ENCODE data around the gene RGS10.

- RRBS, result no CpG with 5 or more reads among the region's 1 CpG
CAGE:
- cytosol, long polyA plus RNA, result no peak
- long polyA plus RNA, result no peak
- nucleus, long polyA plus RNA, result no peak
Observed at GRCh38 chr10:119519264-119520000, 23.1 kb downstream of the RGS10 start.

- RRBS, result no CpG with 5 or more reads among the region's 8 CpGs
CAGE:
- cytosol, long polyA plus RNA, result no peak
- long polyA plus RNA, result no peak
- nucleus, long polyA plus RNA, result no peak
Observed at GRCh38 chr10:119538567-119539259, 3.8 kb downstream of the RGS10 start.

GRCh38 chr10:119542588-119542975, at the start of gene RGS10:
RGS10 (minus strand) TSS chr10:119542719.
- RRBS, result 2% methylated on average over 33 of the region's 45 CpGs
CAGE:
- cytosol, long polyA plus RNA, result start-site peak on the minus strand at chr10:119542632-119542725, 4,807 and 6,616 reads in 2 replicates
- long polyA plus RNA, result start-site peak on the minus strand at chr10:119542616-119542731, 4,619 and 6,039 reads in 2 replicates
- nucleus, long polyA plus RNA, result start-site peak on the minus strand at chr10:119542604-119542749, 1,039 and 1,610 reads in 2 replicates

GRCh38 chr10:119582305-119582641, 14.5 kb downstream of the TIAL1 start:
- RRBS, result no CpG with 5 or more reads among the region's 2 CpGs
CAGE:
- cytosol, long polyA plus RNA, result no peak
- long polyA plus RNA, result no peak
- nucleus, long polyA plus RNA, result no peak

GRCh38 chr10:119585260-119586365, 11.2 kb downstream of the TIAL1 start:
- RRBS, result no CpG with 5 or more reads among the region's 9 CpGs
CAGE:
- cytosol, long polyA plus RNA, result no peak
- long polyA plus RNA, result no peak
- nucleus, long polyA plus RNA, result no peak

- RRBS, result no CpG with 5 or more reads among the region's 16 CpGs
CAGE:
- cytosol, long polyA plus RNA, result no peak
- long polyA plus RNA, result no peak
- nucleus, long polyA plus RNA, result no peak
Observed at GRCh38 chr10:119655362-119656324, 4.5 kb downstream of the BAG3 start.

- RRBS, result no CpG with 5 or more reads among the region's 15 CpGs
CAGE:
- cytosol, long polyA plus RNA, result no peak
- long polyA plus RNA, result no peak
- nucleus, long polyA plus RNA, result no peak
Observed at GRCh38 chr10:119668272-119669042, 17.3 kb downstream of the BAG3 start.

DNA sequence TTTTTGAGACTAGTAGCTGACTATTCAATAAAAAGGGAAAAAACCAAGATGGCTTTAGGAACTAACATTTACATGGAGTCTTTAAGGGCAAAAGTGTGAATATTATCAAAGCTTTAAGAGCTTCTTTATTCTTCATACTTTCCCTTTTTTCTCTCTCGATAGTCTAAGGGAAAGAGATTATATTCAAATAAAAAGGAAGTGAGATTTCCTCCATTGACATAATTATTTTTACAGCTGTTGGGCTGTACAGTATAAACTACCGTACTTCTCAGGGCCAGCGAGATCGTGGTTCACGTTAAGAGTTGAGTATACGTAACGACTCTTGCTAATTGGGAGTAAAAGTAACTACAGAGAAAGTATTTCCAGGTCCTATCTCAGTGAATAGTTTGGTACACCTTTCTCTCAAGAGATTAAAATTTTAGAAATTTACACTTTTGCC, 57.7 kb downstream of the INPP5F start:
- RRBS, result no CpG with 5 or more reads among the region's 7 CpGs
CAGE:
- cytosol, long polyA plus RNA, result no peak
- long polyA plus RNA, result no peak
- nucleus, long polyA plus RNA, result no peak

DNA sequence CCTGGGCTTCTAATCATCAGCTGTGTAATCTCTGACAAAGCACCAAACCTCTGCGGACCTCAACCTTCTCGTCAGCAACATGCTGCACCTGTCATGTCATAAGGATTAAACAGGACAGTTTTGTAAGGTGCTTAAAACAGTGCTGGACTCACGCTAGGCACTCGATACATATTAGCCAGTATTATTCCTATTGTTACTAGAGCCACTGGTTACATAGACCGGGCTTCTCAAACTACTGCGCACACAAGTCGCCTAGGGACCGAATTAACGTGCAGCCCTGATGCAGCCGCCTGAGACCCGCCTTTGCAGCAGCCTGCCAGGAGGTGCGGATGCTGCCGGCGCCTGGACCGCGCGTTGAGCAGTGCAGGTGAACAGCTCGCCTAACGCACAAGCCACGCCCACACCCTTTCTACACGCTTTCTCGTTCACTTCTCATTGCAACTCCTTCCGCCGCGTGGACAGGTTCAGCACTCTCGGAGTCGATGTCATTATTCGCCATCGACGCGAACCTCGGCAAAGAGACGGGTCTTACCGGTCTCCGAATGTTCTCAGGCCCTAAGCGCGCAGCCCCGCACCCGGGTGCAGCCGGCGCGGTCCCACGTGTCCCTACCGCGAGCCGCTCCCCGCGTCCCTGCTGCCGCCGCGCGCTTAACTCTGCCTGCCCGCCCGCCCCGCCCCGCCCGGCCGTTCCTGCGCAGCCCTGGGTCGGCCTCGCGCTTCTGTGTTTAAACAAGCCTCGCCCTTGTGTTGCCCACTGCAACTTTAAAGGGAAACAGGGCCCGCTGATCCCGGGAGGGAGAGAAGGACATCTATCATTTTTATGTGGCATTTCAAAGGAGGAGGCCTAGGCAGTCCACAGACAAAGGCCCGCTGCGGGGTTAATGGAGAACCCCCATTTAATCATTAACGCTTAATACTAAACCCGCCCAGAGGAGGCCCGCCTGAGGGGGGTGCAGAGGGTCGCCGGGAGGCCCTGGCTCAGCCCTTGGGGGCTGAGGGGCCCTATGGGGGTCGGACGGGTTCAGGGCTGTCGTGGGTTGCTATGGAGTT, 128.3 kb downstream of the WDR11 start:
- RRBS, result 15% methylated on average over 32 of the region's 75 CpGs
CAGE:
- cytosol, long polyA plus RNA, result no peak
- long polyA plus RNA, result no peak
- nucleus, long polyA plus RNA, result no peak

DNA sequence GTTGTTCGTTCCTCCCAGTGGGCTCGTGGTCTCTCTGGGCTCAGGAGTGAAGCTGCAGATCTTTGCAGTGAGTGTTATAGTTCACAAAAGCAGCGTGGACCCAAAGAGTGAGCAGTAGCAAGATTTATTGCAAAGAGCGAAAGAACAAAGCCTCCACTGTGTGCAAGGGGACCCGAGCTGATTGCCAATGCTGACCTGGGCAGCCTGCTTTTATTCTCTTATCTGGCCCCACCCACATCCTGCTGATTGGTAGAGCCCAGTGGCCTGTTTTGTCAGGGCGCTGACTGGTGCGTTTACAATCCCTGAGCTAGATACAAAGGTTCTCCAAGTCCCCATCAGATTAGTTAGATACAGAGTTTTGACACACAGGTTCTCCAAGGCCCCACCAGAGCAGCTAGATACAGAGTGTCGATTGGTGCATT, 183.2 kb downstream of the WDR11 start:
- RRBS, result no CpG with 5 or more reads among the region's 8 CpGs
CAGE:
- cytosol, long polyA plus RNA, result no peak
- long polyA plus RNA, result no peak
- nucleus, long polyA plus RNA, result no peak

DNA sequence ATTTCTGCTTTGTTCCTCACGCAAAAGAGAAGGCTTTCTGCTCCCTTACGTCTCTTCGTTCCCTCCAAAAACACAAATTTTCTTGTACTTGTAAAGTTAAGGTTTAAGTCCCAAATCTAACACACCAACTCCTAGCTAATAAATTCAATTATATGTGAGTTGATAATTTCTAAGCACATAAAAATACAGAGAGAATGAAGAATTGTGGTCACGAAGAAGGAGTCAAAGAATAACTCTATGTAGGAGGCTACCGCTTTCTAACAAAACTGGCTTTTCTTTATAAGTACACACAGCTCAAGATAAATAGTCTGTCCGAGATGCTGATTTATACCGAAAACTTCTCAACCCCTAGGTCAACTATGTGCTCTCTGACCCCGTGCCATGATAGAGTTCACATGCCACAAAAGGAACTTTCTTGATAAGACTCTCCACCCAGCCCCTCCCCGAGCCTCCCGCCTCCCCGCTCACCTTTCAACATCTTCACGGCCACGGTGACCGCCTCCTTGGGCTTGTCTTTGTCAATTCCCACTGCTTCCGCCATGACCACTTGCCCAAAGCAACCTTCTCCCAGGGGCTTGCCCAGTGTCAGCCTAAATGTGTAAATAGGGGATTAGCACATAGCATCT, 97.8 kb downstream of the FGFR2 start:
- RRBS, result no CpG with 5 or more reads among the region's 15 CpGs
CAGE:
- cytosol, long polyA plus RNA, result no peak
- long polyA plus RNA, result no peak
- nucleus, long polyA plus RNA, result no peak

DNA sequence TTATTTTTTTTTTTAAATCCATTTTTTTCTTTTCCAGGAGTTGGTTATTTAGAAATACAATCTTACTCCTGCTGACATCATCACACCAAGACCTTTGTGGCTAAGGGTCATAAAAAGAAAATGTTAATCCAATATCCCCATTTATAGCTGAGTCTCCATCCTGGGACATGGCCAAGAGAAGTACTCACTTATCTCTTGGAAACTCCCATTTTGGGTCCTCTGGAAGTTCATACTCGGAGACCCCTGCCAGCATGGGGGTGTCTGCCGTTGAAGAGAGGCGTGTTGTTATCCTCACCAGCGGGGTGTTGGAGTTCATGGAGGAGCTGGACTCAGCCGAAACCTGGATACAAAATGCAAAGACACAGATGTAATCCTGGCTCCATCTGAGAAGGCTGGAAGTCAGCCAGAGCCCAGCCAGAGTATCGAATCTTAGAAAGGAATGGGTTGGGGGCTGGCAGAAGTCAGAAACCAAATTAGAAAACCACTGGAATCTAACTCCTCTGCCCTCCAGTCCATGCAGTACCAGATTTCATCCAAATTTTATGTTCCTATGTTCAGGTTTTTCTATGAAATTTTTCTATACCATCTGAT, 94.5 kb downstream of the FGFR2 start:
- RRBS, result no CpG with 5 or more reads among the region's 6 CpGs
CAGE:
- cytosol, long polyA plus RNA, result no peak
- long polyA plus RNA, result no peak
- nucleus, long polyA plus RNA, result no peak

GRCh38 chr10:121532376-121532889, 65.8 kb downstream of the FGFR2 start:
- RRBS, result no CpG with 5 or more reads among the region's 11 CpGs
CAGE:
- cytosol, long polyA plus RNA, result no peak
- long polyA plus RNA, result no peak
- nucleus, long polyA plus RNA, result no peak

DNA sequence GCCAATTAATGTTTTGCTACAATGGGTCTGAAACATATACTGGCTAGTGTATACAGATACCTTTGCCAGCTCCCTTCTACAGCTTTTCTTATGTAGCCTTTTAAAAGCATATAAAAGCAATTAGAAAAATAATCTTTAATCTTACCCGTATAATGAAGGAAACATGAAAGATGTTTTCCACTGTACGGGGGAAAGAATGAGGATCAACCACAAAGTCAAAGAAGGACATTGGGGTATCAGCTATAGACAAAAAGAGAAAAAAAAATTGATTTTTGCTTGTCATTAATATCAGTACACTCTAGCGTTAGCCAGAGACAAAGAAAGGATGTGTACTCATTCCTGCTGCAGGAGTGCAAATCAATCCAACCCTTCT, 13.8 kb downstream of the NSMCE4A start:
- RRBS, result no CpG with 5 or more reads among the region's 3 CpGs
CAGE:
- cytosol, long polyA plus RNA, result no peak
- long polyA plus RNA, result no peak
- nucleus, long polyA plus RNA, result no peak

DNA sequence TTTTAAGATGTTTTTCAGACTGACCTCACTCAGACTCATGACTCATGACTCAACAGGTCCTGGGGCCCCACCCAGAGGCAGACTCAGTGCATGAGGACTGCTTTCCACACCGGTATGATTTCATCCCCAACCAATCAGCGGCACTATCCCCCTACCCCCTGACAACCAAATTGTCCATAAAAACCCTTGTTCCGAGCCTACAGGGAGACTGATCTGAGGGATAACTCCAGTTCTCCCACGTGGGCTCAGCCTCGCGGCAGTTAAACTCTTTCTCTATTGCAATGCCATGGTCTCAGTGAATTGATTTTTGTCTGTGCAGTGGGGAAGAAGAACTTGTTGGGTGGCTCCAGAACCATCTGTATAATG, 1.2 kb upstream of the TACC2 start:
- RRBS, result no CpG with 5 or more reads among the region's 6 CpGs
CAGE:
- cytosol, long polyA plus RNA, result no peak
- long polyA plus RNA, result no peak
- nucleus, long polyA plus RNA, result no peak

DNA sequence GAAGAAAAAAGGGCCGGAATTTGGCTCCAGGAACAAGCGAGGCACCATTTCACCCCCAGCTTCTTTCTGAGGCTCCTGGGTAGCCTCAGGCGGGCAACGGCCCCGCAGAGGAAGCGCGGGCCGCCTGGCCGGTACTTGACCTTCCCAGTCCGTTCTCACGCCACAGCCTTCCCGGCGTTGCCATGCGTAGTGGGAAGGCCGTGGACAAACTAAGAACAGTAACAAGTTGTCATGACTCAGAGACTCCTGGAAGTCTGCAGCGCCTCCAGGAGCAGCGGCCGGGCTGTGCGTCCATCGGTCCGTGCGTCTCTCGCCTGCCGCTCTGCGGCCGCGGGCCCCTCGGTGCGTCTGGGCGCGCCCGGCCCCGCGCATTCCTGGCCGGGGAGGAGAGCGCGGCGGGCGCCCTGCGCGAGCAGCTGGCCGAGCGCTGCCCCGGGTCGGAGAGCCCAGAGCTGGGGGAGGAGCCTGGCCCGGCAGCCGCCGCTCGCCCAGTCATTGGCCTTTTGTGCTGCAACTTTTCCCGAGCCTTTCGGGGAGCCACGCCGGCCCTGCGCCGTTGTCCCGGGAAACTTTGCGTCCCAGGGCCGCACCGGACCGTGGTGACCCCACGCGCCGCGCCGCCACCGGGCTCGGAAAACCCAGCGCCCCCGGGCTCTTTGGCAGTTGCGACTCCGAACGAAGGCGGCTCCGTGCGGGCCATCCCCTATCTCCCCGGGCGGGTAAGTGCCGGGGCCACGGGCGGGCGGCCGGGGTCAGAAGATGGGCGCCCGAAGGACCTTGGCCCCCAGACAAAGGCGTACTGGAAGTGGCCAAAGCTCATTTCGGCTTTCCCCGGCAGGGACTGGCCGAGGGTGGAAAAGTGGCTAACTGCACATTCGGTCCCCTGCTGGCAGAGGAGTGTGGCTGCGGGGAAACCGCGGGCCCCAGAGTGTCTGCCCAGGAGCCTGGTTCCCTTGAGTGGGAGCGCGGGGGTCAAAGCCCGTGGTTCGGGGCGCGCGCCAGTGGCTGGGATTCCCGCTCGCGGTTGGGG, 123.9 kb downstream of the TACC2 start:
- RRBS, result 2% methylated on average over 52 of the region's 102 CpGs
CAGE:
- cytosol, long polyA plus RNA, result no peak
- long polyA plus RNA, result no peak
- nucleus, long polyA plus RNA, result no peak

DNA sequence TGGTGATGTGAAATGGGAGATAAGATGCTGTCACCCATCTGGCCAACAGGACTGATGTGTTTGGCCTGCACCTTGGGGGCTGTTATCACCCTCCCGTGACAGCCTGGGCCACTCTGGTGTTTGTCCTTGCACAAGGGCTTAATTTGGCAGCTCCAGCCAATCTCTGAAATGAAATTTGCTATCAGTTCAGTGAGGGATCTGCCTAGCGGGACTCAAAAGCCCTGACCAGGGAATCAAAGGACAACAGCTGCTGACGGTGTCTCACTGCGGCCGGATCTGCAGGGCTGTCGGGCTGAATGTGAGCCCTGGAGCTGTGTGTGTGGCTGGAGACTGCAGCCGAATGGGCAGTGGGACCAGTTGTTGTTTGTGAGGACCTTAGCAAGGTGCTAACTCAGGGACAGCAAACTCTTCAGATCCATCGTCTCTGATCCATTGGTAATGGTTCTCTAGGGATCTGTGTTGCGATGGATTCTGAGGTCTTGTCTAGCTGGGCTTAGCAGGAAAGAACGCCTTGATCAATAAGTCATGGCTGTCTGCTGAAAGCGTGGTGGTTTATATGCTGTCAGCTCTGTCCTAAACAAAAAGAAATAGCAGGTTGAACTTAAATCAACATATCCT, 131.2 kb upstream of the BTBD16 start:
- RRBS, result no CpG with 5 or more reads among the region's 11 CpGs
CAGE:
- cytosol, long polyA plus RNA, result no peak
- long polyA plus RNA, result no peak
- nucleus, long polyA plus RNA, result no peak

DNA sequence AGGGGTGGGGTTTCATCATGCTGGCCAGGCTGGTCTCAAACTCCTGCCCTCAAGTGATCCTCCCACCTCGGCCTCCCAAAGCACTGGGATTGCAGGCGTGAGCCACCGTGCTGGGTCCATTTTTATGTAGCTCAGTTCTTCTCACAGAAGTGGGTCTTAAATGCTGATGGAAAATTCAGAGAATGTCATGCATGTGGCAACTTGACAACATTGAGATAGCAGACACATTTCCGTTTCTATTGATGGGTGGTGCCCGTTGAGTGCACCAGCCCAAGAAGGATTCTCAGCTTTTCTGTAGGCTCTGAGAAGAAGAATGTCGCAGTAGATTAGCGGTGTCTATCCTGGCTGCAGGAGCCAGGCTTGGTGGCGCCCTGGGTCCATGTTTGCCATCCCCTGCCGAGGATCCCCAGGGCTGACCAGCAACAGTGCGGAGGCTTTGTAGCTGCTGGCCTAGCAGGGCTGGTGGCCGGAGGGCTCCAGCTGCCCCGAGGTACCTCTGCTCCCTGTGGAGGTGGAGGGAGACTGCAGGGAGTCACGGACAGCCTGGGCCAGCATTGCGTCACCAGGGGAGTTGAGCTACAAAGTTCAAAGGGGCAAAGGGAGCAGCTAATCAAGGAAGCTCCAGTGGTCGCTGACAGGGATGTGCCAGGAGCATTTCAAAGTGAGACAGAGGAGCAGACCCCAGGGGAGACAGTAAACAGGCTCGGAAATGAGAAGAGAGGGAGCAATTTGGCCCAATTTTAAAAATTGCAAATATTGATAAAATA, 39.0 kb downstream of the BTBD16 start:
- RRBS, result no CpG with 5 or more reads among the region's 16 CpGs
CAGE:
- cytosol, long polyA plus RNA, result no peak
- long polyA plus RNA, result no peak
- nucleus, long polyA plus RNA, result no peak

- RRBS, result no CpG with 5 or more reads among the region's 3 CpGs
CAGE:
- cytosol, long polyA plus RNA, result no peak
- long polyA plus RNA, result no peak
- nucleus, long polyA plus RNA, result no peak
Observed at GRCh38 chr10:122324161-122324450, 50.4 kb upstream of the PLEKHA1 start.

- RRBS, result no CpG with 5 or more reads among the region's 4 CpGs
CAGE:
- cytosol, long polyA plus RNA, result no peak
- long polyA plus RNA, result no peak
- nucleus, long polyA plus RNA, result no peak
Observed at GRCh38 chr10:122448542-122449153, 5.8 kb upstream of the ARMS2 start.

Measured in SK-N-SH (cell line).